GM23248 (cell line): ENCODE data around the genes TBC1D17 and KLK8.

DNA sequence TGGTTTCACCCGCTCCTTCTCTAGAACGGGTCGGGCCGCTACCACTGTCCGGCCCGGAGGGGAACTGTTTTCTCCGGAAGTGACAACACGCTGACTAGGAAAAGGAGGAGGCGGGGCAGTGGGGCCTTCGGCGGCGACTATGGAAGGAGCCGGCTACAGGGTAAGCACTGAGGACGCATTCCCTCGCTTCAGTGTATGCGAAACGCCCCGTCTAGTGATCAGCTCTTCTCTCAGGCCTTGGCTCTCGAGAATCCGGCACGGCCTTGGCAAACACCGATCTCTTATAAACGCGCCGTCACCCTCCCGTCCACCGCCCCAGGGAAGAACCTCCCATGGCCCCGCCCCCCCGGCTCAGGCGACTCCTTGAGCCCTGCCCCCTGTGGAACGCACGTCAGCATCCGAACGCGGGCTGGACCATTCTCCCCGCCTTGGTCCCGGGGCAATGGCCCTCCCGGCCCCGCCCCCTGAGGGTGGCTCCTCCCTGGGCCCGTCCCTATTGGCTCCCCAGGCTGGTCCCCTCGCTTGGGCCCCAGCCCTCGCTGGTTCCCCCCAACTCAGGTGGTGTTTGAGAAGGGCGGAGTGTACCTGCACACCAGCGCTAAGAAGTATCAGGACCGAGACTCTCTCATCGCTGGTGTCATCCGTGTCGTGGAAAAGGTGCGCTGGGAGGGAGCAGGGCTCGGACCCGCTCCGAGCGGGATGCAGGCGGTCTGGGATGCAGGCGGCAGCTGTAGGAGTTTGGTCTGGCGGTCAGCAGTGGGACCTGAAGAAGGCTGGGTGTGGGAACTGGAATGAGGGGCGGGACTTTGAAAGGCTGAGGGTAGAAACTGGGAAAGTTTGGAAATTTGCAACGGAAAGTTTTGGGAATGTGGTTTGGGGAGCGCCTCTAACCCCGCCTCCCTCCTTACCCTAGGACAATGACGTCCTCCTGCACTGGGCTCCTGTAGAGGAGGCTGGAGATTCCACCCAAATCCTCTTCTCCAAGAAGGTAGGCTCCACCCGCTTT lies at the start of gene TBC1D17:
TBC1D17 (plus strand) TSS at position 118 of the 1,006 bp plus-strand sequence.
- RAMPAGE, long total RNA, result start-site peak on the plus strand centred at position 126 of the sequence, 66 bp wide, 13 and 15 reads in 2 replicates

- RAMPAGE, long total RNA, result no peak
Measured at GRCh38 chr19:49916696-49917834, 11.9 kb upstream of the ATF5 start.

- RAMPAGE, long total RNA, result no peak
Measured at GRCh38 chr19:49969266-49969717, 8.3 kb upstream of the SIGLEC11 start.

DNA sequence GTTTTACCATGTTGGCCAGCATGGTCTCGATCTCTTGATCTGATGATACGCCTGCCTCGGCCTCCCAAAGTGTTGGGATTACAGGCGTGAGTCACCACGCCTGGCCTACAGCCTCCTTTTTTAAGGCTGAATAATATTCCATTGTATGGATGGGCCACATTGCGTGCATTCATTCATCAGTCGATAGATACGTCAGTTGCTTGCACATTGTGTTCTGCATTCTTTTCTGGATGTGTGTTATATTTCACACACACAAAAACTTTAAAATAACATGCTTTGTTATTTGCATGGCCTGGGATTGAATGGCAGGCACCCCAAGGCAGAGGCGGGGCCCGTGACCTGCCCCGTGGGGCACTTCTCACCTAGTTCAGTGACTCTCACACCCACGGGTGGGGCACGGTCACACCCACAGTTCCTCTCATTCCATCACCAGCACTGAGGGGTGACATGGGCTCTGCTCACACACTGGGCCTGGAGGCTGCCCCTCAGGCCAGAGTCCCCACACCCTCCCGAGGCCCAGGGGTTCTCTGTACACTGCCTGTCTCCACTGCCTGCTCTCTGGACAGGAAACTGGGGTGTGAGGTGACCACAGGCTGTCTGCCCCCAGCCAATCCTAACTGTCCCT lies 5.7 kb upstream of the IZUMO2 start:
- RAMPAGE, long total RNA, result no peak

DNA sequence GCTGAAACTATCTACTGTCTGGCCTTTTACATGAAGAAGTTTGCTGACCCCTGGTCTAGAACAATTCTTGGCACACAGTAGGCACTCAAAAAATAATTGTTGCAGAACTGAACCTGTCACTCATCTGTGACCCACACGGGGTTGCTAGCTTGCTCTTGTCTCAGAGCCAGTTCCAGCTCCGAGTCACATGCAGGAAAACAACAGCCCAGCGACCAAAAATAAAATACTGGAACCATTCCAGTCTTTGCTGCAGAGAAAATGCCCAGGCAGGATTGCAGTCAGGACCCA lies 4.8 kb upstream of the MYH14 start:
- RAMPAGE, long total RNA, result no peak

GRCh38 chr19:50205805-50206170 lies 2.4 kb downstream of the MYH14 start:
- RAMPAGE, long total RNA, result no peak

DNA sequence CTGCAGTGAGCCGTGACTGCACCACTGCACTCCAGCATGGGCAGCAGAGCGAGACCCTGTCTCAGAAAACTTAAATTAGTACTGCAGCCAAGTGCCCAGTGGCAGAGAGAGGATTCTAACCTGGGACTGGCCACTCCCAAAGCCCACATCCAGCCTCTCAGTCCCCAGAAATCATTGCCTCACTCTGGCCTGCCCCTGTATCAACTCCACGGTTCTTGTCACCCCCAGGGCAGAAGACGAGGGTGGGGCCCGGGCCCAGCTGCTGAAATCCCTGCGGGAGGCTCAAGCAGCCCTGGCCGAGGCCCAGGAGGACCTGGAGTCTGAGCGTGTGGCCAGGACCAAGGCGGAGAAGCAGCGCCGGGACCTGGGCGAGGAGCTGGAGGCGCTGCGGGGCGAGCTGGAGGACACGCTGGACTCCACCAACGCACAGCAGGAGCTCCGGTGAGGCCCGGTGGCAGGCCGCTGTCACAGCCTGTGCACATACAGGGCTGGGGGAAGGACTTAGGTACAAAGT lies 53.4 kb downstream of the KCNC3 start:
- RAMPAGE, long total RNA, result no peak

DNA sequence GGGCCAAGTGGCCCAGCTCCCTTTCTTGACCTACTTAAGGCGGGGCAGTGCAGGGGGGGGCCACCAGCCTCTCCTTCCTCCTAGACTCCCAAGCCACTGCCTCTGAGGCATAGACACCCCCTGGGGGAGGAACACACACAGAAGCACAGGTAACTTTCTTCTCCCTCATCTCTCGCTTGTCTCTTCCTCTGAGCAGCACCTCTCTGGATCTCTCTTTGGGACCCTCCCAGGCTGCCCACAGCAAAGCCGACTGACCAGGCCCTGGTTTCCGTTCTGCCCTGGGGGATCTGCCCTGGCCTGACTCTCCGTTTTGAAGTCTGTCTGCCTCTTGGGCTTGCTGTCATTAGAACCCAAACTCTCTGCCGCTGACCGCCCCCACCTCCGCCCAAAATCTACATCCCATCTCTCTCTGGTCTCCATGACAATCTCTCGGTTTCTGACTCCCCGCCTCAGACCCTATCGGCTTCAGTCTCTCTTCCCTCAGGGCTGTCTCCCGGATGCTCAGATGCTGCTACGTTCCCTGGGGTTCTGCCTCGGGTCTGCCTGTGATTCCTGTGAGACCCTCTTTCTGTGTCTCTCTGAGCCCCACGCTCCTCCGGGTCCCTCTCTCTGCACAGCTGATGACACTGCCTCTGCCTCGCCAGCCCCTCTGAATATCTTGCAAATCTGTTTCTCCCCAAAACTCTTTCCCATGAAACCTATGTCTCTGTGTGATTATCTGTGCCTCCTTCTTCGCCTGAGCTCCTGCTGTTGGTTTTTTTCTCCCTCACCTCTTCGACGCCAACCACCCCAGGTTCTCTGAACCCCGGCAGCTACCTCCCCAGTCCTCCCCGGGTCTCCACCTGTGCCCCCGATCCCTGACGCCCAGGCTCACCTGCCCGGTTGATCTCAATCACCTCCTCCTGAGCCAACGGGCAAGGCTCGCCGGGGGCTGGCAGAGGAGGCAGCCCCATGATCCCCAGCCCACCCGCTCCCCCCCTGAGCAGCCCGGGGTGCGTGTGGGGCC lies 6.8 kb downstream of the KCNC3 start:
- RAMPAGE, long total RNA, result no peak

- RAMPAGE, long total RNA, result no peak
Measured at GRCh38 chr19:50325413-50326360, 3.5 kb downstream of the KCNC3 start.

GRCh38 chr19:50384500-50384825 lies 316 bp downstream of the POLD1 start:
- RAMPAGE, long total RNA, result no peak

GRCh38 chr19:50465776-50466881 lies 10.2 kb upstream of the EMC10 start:
- RAMPAGE, long total RNA, result no peak

DNA sequence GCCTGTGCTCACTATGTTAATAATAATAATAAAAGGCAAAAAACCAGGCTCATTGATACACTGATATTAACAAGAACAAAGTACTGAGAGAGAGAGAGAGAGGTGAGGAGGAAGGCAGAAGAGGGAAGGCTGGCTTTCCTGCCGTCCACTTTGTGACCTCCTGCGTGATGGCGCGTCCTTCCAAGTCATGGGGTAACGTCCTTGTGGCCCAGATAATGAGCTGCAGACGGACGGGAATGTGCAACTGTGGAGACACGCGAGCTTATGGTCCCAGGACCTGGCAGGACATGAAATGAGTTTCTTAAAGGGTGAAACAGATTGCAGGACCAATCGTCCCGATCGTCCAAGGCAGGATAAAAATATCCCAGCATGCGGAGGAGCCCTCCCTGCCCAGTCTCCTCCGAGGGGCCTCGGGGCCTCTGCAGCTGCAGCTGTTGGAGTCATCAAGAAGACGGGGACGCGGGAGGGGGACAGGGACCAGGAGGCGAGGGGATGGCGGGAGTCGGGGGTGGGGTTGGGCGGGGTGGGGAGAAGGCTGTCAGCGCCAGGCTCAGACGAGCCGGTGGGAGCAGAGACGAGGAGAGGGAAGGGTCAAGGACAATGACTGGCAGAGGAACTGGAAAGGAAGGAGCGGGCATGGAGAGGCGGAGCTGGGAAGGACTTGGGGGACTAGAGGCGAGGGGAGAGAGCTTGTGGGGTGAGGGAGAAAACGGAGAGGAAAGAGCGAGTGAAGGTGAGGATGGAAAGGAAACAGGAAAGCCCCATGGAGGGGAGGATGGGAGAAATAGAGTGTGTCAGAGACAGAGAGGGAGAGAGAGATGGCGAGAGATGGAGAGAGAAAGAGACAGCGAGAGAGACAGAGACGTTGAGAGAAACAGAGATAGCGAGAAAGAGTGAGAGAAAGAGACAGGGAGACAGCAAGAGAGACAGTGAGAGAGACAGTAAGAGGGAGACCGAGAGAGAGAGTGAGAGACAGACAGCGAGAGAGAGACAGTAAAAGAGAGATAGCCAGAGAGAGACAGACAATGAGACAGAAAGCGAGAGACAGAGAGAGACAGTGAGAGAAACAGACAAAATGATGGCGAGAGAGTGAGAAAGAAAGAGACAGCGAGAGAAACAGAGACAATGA lies 14.5 kb upstream of the GARIN5A start:
- RAMPAGE, long total RNA, result no peak

DNA sequence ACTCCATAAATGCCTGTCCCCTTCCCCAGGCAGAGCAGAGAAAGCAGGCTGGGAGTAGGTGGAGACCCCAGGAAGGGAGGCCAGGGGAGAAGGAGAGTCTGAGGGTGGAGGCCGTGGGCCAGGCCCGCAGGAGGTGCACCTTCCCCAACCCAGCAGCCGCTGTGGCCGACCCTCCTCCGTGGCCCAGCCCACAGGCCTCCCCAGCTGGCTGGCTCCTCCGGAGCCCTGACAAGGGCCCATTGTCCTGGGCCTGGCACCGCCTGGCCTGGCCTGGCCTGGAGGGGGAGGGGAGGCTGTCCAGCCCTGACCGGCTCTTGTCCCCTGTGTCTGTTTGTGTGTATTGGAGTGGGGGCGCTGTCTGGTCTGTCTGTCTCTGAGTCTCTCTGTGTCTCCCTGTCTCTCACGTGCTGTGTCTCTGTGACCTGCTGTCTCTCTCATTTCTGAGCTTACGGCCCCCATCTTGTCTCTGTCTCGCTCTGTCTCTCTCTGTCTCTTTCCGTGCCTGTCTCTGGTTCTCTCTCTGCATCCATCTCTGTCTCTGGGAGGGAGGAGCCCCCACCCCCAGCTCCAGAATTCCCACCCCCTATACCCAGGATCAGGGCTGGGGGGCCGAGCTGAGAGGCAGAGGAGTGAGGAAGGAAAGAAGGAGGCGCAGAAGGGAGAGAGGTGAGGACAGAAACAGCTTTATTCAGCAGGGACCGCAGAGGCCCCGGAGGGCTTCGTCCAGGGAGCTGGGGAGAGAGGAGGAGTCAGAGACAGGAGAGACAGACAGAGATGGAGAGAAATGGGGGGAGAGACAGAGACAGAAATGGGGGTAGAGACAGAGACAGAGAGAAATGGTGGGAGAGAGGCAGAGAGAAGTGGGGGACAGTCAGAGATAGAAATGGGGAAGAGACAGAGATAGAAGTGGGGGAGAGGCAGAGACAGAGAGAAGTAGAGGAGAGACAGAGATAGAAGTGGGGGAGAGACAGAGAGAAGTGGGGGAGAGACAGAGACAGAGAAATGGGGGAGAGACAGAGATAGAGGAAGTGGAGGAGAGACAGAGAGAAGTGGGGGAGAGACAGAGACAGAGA lies 14.0 kb downstream of the JOSD2 start:
- RAMPAGE, long total RNA, result no peak

DNA sequence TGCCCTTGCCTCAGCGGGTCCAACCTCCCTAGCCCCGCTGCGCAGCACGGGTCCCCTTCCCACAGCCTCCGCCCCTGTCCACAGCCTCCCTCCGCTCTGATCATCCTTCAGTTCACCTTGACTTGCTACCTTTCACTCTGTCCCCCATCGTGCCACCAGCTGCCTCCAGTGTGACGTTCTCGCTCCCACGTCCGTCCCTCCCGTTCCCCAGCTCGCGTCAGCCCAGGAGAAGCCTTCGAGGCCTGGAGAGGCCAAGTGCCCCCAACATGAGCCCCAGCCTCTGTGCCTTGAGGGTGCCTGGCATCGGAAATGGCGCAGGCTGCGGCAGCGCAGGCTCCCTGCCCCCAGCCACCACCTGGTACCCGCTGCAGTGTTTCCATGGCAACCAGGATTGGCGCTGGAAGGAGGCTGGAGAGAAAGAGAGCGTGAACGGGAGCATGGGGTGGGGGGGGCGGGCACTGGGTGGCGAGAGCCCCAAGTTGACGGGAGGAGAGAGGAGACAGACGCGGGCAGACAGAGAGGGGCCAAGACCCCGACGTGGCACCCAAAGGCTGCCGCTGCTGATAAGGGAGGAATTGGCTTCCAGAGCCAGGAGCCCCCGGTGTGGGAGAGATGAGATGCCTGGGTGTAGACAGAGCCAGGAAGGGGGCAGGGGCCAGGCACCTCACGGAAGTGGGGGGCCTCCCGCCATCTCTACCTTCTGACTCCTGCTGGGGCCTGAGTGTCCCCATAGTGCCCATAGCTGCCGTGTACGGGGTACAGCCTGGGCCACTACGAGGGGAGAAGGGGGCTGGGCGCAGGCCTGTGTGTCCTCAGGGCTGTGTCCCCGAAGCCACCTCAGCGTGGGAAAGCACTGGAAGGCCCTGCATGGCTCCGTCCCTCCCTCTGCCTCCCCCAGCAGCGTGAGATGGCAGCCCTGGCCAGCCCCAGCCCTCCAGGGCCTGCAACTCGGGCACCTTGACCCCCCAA lies 933 bp upstream of the ASPDH start:
- RAMPAGE, long total RNA, result no peak

GRCh38 chr19:50660694-50661602 lies 11.7 kb downstream of the C19orf81 start:
- RAMPAGE, long total RNA, result no peak

DNA sequence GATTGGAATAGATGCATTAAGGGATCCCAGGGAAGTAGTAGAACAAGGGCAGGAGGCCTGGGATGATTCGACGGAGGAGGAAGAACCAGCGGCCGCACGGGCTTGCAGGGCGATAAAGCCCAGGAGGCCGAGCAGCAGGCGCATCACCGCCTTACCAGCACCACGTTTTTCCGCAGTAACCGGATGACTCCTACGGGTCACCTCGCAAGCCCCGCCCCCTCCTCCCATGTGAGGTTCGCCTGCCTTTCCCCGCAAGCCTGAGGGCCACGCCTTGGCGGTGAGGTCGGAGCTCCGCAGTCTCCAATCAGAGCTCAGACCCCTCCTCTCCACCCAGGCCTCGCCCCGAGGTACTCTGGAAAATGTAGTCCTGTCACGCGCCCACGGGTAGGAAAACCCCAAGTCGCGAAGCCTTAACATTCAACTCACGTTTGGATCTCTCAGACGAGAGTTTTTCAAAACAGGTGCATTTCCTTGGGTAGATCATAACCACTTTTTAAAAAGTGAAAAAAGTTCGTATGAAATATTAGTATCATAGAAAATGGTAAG lies 5.2 kb downstream of the CLEC11A start:
- RAMPAGE, long total RNA, result no peak

GRCh38 chr19:50830196-50830718 lies 3.1 kb downstream of the KLK15 start:
- RAMPAGE, long total RNA, result no peak

DNA sequence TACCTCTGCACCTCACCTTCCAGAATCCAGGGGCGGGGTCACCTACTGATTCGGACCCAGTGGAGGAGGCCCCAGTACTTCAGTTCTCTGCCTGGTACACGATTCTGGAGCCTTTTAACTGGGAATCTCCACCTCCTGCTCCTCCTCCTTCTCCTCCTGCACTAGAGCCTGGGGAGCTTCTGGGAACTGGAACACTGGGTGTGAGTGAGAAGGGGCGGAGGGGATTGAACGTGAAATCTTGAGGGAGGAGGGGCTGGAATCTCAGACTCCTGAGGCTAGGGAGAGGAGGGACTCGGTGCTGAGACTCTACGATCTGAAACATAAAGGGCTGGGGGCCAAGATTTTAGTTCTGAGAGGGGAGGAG lies at the start of gene KLK8:
KLK8 (minus strand) TSS at position 89 of the 364 bp plus-strand sequence.
- RAMPAGE, long total RNA, result no peak

DNA sequence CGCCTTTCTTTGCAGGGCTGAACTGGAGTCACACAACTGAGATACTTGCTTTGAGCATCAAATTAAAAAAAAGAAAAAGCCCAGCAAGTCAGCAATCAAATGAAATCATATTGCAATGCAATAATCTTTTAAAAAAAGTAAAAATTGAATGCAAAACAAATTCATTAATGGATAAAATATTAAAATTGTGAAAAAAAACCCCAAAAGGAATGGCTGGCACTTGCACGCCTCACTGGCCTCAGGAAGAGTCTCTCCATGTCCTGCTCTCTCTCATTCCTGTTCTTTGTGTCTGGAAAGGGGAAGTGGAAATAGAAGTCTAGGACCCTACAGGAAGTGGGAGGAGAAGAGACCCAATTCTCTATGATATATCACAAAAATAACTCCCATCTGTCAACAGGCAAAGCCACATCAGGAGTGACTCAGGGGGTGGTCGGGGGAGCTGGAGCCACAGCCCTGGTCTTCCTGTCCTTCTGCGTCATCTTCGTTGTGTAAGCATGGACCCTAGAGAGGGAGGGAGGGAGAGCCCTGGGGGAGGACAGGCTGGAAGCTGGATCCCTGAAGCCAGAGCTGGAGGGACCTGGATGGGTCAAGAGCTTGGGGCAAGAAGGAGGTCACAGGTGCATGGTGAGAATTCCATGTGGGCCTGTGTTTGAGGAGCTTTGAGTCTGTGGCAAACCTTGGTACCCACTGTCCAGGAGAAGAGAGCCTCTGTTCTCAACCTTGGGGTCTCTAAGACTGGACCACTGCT lies 3.0 kb downstream of the SIGLEC9 start:
- RAMPAGE, long total RNA, result no peak

DNA sequence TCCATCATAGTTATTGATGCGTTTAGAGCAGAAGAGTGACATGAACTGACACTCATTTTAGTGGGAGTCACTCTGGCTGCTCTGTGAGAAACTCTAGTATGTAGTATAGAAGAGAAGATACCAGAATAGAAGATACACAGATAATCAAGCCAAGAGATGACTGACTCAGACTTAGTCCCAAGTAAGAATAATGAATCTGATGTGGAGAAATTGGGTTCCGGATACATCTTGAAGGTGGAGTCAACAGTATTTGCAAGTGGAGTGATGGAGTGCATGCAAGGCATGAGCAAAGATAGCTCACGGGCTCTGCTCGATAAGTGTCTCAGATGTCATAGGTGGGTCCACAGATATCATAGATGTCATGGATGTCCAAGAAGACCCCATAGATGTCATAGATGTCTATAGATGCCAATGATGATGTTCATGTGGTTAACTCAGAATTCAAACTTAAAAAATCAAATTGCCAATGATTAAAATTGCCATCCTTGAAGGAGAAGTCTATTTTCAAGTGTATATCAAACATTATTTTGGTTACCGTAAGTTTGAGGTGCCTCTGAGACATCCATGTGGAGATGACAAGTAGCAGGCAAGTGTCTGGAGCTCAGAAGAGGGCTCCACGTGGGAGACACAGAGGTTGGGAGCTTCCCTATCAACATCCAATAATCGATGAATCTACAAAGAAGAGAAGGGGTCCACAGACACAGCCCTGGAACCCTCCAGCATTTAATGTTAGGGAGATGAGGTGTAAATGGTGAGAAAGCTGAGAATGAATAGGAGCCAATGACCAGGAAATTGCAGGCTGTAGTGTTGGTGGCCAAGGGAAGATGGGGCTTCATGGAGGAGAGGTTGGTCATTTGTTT lies 12.9 kb upstream of the SIGLECL1 start:
- RAMPAGE, long total RNA, result no peak